Uterus (tissue), 7 donors: Measurements from ENCODE around the gene CSTF1.

GRCh38 chr20:56362623-56363310 is 4.0 kb downstream of the FAM210B start:
- PRO-cap, 4 experiments, result no peak in any of the 4 experiments
- RAMPAGE, long total RNA, 2 experiments, result no peak in any of the 2 experiments
- RRBS, result no CpG with 5 or more reads among the region's 9 CpGs

DNA sequence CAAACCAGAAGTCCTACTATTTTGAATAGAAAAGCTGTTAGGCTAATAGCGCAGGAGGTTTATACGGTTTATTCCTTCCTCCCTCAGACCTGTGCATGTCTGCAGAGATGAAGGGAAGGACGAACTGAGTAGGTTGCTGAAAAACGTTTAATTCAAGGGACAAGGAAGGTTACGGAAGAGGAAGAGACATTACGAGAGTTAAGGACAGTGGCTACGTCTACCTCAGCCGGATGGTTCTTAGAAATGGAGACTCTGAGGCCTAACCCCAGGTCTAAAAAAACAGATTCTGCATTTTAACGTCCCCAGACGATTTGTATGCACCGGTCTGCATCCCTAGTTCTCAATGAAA is 923 bp downstream of the AURKA start:
- PRO-cap, 4 experiments, result no peak in any of the 4 experiments
- RAMPAGE, long total RNA, 2 experiments, result no peak in any of the 2 experiments
- RRBS, result 5% methylated on average over 4 of the region's 11 CpGs

DNA sequence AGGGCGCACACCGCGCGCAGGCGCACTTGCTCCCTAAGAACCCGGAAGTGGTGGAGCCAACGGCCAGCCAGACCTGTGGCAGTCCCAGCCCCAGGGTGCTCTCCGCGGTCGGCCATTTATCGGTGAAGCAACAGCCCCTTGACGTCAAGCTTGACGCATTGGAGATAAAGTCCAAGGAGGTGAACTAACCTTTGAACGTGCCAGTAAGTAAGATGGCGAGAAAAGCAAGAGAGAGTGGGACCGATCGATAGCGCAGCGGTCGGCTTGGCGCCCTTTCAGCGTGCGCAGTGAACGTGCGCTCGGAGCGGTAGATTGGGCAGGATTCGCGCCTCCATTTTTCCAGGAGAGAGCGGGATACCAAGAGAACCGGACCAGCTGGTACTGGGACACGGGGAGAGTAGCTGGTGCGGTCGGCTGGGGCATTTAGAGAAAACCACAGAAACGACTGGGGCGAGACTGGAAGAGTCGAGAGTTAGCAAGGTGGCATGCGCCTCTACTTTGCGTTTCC is at the start of gene CSTF1:
Gene CSTF1 (plus strand): TSS at position 310 of the 508 bp plus-strand sequence.
- PRO-cap, 4 experiments, result peak in 4 of 4 experiments; most common plus-strand start position 342 of the sequence (in 4)
- RAMPAGE, long total RNA, 2 experiments, result start-site peak on the plus strand in 1 of 2 experiments, centred at positions 117 to 329 of the sequence, 36 to 246 reads per replicate
- RRBS, result no CpG with 5 or more reads among the region's 39 CpGs

GRCh38 chr20:56392844-56393109 is 332 bp downstream of the CSTF1 start:
- PRO-cap, 4 experiments, result no peak in any of the 4 experiments
- RAMPAGE, long total RNA, 2 experiments, result no peak in any of the 2 experiments
- RRBS, result no CpG with 5 or more reads among the region's 13 CpGs

GRCh38 chr20:56403112-56404228 is 8.6 kb upstream of the CASS4 start:
- PRO-cap, 4 experiments, result no peak in any of the 4 experiments
- RAMPAGE, long total RNA, 2 experiments, result no peak in any of the 2 experiments
- RRBS, result 100% methylated on average over 1 of the region's 30 CpGs

GRCh38 chr20:56477496-56477969 is 9.1 kb downstream of the RTF2 start:
- PRO-cap, 4 experiments, result no peak in any of the 4 experiments
- RAMPAGE, long total RNA, 2 experiments, result no peak in any of the 2 experiments
- RRBS, result no CpG with 5 or more reads among the region's 6 CpGs

- PRO-cap, 4 experiments, result no peak in any of the 4 experiments
- RAMPAGE, long total RNA, 2 experiments, result no peak in any of the 2 experiments
- RRBS, result 84% methylated on average over 2 of the region's 12 CpGs
Measured at GRCh38 chr20:56706752-56707564, 77.9 kb downstream of the TFAP2C start.

GRCh38 chr20:56808440-56809419 is 179.6 kb downstream of the TFAP2C start:
- PRO-cap, 4 experiments, result no peak in any of the 4 experiments
- RAMPAGE, long total RNA, 2 experiments, result no peak in any of the 2 experiments
- RRBS, result no CpG with 5 or more reads among the region's 18 CpGs

GRCh38 chr20:57243691-57244563 is 22.5 kb downstream of the BMP7 start:
- PRO-cap, 4 experiments, result no peak in any of the 4 experiments
- RAMPAGE, long total RNA, 2 experiments, result no peak in any of the 2 experiments
- RRBS, result 52% methylated on average over 3 of the region's 20 CpGs

- PRO-cap, 4 experiments, result peak in 2 of 4 experiments; most common plus-strand start chr20:57393954 (in 1); most common minus-strand start chr20:57393753 (in 2)
- RAMPAGE, long total RNA, 2 experiments, result no peak in any of the 2 experiments
- RRBS, result no CpG with 5 or more reads among the region's 27 CpGs
Measured at GRCh38 chr20:57393624-57394675, 2.8 kb downstream of the RBM38 start.

DNA sequence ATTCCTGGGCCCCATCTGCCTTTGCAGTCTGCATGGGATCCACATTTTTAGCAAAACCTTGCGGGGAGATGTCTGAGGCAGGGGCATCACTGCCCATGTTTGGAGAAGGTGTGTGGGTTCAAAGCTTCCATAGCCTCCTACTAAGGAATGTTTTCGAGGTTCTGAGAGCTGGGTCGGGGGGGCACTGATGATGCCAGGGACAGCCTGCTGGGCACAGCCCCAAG is 13.0 kb downstream of the RBM38 start:
- PRO-cap, 4 experiments, result no peak in any of the 4 experiments
- RAMPAGE, long total RNA, 2 experiments, result no peak in any of the 2 experiments
- RRBS, result no CpG with 5 or more reads among the region's 3 CpGs

GRCh38 chr20:57428477-57429312 is 37.5 kb downstream of the RBM38 start:
- PRO-cap, 4 experiments, result no peak in any of the 4 experiments
- RAMPAGE, long total RNA, 2 experiments, result no peak in any of the 2 experiments
- RRBS, result 41% methylated on average over 2 of the region's 23 CpGs

DNA sequence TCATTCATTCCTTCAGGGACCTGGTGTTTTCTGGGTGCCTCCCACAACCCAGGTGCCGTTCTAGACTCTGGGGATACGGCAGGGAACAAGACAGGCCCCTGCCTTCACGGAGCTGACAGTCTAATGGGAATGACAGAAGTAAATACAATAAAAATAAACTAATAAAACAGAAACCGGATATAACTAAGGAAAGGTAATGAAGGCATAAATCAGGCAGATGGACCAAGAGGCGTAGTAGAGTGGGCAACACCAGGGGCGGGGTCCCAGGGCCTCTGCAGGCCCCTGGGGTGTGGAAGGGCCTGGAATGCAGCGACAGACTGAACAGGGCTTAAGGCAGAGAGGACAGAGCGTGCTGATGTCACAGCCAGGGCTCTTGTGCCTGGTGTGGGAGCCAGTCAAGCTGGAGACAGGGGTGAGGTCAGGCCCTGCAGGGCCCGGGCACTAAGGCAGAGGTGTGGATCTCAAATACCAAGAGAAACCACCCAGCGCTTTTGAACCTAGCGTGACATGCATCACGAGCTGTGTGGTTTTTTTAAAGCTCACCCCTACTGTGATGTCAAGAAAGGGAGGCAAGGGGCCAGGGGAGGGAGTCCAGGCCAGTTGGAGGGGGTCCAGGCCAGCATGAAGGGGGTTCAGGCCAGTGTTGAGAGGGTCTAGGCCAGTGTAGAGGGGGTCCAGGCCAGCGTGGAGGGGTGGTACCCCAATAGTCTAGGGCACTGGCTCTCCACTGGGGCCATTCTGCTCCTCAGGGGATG is 42.3 kb downstream of the RBM38 start:
- PRO-cap, 4 experiments, result no peak in any of the 4 experiments
- RAMPAGE, long total RNA, 2 experiments, result no peak in any of the 2 experiments
- RRBS, result no CpG with 5 or more reads among the region's 13 CpGs

- PRO-cap, 4 experiments, result no peak in any of the 4 experiments
- RAMPAGE, long total RNA, 2 experiments, result no peak in any of the 2 experiments
- RRBS, result no CpG with 5 or more reads among the region's 12 CpGs
Measured at GRCh38 chr20:57545788-57546699, 14.9 kb upstream of the PCK1 start.

GRCh38 chr20:57561288-57562368 is 718 bp downstream of the PCK1 start:
- PRO-cap, 4 experiments, result no peak in any of the 4 experiments
- RAMPAGE, long total RNA, 2 experiments, result no peak in any of the 2 experiments
- RRBS, result no CpG with 5 or more reads among the region's 27 CpGs

- PRO-cap, 4 experiments, result no peak in any of the 4 experiments
- RAMPAGE, long total RNA, 2 experiments, result no peak in any of the 2 experiments
- RRBS, result no CpG with 5 or more reads among the region's 30 CpGs
Measured at GRCh38 chr20:57562852-57563925, 2.3 kb downstream of the PCK1 start.

DNA sequence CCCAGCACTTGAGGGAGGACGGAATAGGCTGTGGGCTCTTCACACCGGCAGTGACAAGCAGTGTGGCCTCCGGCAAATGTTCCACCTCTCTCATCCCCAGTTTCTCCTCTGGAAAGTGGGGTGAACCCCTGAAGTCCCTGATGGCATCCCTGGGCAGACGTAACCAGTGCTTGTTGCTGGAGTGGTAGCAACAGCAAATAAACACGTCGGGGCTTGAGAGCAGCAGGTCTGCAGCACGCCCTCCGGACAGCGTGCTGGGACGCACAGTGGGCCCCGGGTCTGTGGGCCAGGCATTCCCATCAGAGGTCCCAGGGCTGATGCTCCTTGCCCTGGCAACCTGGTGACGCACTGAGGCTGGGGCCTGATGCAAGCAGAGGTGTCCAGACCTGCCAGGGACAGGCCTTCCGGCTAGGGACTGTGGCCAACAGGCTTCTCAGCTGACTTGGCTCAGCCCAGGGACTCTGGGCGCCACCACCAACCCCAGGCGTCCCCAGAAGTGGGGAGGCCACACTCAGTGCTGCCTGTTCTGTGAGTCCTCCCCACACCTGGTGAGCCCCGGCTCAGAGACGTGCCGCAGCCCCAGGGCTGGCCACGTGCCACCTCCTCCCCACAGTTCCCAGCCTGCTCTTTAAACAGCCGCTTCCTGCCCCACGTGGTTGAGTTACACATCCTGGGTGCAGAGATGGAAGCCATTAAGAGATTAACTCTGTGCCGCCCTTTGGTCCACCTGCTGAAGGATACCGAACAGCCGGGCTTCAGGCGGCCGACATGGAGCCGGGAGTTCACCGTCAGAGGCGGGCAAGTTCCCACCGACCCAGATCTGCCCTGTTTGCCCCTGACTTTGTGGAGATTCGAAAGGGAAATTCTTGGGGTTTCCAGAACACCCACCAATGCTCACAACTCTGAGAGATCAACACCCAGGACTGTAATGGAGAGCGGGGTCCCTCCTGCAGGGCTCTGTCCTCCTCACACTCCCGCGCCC is 37.4 kb upstream of the ZBP1 start:
- PRO-cap, 4 experiments, result no peak in any of the 4 experiments
- RAMPAGE, long total RNA, 2 experiments, result no peak in any of the 2 experiments
- RRBS, result 56% methylated on average over 1 of the region's 34 CpGs

- PRO-cap, 4 experiments, result peak in 1 of 4 experiments; most common plus-strand start chr20:57672356 (in 1)
- RAMPAGE, long total RNA, 2 experiments, result no peak in any of the 2 experiments
- RRBS, result 44% methylated on average over 13 of the region's 34 CpGs
Measured at GRCh38 chr20:57672081-57672719, 37.6 kb downstream of the PMEPA1 start.

- PRO-cap, 4 experiments, result no peak in any of the 4 experiments
- RAMPAGE, long total RNA, 2 experiments, result no peak in any of the 2 experiments
- RRBS, result no CpG with 5 or more reads among the region's 13 CpGs
Measured at GRCh38 chr20:57686080-57686997, 23.5 kb downstream of the PMEPA1 start.

GRCh38 chr20:57747906-57748312 is 38.1 kb upstream of the PMEPA1 start:
- PRO-cap, 4 experiments, result no peak in any of the 4 experiments
- RAMPAGE, long total RNA, 2 experiments, result no peak in any of the 2 experiments
- RRBS, result no CpG with 5 or more reads among the region's 13 CpGs